Mesothelial cell of epicardium (in vitro differentiated cells): ENCODE measurements around a stretch of chr1.

DNA sequence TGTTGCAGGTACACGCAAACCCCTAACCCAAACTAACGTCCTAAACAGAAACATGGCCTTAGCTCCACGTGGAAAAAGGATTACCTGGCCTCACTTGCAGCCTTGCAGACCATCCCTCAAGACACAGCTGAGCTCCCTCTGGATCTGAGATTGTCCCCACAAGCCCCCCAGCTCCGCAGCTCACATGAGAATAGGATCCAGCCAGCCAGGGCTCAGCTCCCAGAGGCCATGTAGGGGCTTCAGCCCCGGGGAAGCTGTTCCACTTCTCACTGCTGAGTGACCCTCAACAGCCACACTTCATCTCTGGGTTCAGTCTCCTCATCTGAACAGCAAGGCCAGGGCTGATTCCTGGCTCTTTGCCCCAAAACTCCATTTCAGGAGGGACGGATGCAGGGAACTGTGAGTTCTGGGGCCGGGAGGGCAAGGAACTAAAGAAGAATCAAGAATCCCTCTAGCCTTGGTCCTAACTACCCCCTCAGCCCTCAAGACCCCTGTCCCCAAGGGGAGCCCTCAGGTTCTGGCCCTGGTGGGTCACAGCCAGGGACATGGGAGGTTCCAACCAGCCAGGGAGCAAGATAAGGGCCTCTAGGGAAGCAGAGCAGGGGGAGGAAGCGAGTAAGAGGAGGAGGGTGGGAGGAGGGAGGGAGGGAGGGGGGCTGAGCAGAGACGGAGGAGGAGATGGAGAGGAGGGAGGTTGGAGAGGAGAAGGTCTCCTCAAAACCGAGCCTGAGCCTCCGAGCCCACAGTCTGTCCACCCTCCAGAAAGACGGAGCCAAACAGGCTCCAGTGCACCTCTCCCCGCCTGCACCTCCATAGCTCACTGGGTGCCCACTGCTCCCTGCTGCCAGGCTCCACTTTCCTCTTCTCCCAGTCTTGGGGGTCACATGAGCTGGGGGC is 13.1 kb downstream of the SDC3 start:
- PRO-cap: no peak

DNA sequence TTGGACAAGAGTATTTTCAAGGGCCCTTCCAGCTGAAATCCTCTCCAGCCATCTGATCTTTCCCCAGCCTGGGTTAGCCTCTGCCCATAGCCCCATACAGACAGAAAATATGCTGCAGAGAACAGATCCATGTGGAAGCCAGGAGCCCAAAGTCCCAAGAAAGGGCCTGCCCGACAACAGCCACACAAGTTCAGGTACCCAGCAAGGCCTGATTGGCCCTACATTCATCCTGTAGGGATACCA is 11.2 kb downstream of the SDC3 start:
- PRO-cap: no peak

DNA sequence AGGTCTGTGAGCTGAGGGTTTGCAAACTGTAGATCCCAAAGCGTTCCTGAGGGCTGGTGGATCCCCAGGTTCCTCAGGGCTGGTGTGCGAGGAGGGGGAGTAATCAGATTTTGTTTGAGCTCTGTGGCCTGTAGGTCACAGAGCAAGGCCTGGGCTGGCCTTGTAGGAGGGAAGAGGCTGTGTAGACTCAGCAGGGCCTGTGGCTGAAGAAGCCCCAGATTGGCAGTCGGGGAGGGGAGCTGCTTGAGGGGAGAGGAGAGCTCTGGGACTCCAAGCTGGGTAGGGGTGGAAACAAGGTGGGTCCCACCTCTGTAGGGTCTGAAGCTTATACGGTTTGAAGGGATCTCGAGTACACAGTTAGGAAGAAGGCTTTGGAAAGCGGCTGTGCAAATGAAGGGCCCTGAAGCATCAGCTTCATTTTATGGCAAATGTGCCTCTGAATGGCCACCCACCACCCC is 5.1 kb upstream of the SDC3 start:
- PRO-cap: no peak

- PRO-cap: no peak
Measured at GRCh38 chr1:31026049-31026678, 39.4 kb downstream of the PUM1 start.

GRCh38 chr1:31066052-31066388 is 503 bp upstream of the PUM1 start:
- PRO-cap: no peak

- PRO-cap: no peak
Measured at GRCh38 chr1:31409930-31410534, 3.0 kb upstream of the SERINC2 start.

GRCh38 chr1:31434762-31435246 is 21.8 kb downstream of the SERINC2 start:
- PRO-cap: no peak

DNA sequence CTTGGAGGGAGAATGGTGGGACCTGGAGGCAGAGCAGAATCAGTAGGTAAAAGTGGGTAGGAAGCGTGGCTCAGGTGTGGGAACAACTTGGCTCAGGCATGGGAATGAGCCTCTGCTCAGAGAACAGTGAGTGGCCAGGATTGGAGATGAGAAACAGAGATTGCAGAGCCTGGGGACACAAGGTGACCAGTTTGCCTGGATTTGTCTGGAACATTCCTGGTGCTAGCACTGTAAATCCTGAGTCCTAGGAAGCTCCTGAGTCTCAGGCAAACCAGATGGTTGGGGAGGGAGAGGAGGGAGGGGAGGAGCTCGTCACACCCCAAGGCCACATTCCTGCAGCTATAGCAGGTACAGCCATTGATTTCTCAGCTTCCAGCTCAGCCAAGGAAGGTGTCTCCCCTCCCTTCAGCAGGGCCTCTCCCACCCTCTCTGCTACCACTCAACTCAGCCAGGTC is 65.2 kb upstream of the TINAGL1 start:
- PRO-cap: no peak

- PRO-cap: no peak
Measured at GRCh38 chr1:31549489-31550226, 26.7 kb upstream of the TINAGL1 start.

- PRO-cap: no peak
Measured at GRCh38 chr1:31562679-31563385, 13.5 kb upstream of the TINAGL1 start.

DNA sequence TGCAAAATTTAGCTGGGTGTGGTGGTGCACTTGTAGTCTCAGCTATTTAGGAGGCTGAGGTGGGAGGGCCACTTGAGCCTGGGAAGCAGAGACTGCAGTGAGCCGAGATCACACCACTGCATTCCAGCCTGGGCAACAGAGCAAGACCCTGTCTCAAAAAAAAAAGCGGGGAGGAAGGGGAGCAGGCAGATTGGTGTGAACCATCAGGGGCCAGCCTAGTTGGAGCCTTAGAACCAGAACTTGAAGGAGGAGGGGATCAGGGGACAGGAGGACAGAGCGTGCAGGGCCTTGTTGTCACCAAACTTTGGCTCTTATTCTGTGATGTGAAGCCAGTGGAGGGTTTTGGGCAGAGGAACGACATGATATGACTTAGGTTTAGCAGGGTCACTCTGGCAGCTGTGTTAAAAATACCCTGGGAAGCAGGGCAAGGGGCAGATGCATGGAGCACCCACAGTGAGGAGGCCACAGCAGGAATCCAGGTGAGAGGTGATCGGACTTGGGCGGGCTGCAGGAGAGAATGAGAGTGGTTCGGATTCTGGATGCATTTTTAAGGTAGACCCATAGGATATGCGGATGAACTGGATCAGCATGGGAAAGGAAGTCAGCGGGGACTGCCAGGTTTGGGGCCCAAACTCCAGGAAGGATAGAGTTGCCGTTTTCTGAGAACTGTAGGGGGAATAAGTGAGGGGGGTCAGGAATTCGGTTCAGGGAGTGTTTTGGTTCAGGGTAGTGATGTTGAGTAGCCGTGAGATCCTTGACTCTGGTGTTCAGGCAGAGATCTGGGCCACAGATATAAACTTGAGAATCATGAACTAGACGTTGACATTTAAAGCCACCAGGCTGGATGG is 6.1 kb downstream of the TINAGL1 start:
- PRO-cap: no peak

DNA sequence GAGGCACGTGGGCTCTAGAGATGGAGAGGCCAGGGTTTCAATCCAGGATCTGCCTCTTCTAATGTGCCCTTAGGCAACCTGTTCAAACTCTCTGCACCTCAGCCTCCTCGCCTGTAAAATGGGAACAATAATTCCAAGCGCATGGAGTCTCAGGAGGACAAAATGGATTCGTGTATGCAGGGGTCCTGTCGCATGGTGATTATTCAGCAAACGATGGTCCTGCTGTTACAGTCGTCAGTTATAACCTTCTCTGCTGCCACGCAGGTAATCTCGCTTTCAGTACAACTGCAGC is 23.7 kb downstream of the COL16A1 start:
- PRO-cap: no peak

DNA sequence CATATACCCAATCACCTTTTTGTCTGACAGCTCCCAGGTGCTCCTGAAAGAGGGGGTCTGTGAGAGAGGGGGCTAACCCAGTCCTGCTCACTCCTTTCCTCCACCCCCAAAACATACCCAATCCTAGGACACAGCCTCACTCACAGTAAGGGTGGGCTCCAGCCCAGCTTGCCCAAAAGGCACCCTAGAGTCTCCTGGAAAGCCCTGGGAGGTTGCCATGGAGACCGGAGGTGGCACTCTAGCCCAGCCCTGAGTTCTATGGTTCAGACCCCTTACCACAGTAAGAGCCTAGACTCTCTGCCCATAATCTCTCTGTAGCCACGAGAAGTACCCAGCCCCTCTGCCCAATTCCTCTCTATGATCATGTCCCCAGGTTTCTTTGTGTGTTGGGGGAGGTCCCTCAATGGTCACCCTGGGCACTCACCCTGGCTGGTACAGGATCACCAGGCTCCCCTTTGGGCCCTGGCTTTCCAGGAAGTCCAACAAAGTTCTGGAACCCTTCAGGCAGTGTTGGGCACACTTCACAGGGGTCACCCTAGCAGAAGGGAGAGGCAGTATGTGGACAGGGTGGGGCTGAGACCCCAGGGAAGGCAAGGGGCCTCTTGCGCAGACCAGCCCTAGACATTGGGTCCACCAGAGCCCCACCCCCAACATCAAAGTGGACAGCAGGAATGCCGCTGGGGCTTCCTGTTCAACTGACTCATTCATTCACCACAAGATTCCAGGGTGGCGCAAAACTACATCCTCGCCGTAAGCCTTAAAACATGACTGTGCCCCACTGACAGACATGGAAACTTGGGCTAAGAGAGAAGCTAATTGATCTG is 14.3 kb downstream of the COL16A1 start:
- PRO-cap: no peak

DNA sequence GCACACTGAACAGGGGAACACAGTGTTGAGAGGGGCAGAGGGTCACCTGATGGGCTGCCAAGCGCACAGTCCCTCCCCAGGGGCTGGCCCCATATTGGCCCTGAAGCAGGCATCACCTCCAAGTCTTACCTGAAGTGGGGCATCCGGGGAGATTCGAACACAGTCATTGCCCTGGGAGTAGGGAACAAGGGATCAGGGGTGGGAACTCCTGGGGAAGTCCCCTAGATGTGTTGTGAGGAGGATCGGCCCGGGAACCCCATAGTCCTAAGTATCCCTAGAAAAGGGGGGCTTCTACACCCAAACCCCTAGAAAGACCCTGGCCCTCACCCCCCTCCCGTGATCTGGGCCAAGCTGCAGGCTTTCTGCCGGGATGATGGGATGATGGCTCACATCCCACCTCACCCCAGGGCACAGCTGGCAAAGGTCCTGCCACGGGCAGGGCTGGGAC is 11.2 kb downstream of the COL16A1 start:
- PRO-cap: no peak

DNA sequence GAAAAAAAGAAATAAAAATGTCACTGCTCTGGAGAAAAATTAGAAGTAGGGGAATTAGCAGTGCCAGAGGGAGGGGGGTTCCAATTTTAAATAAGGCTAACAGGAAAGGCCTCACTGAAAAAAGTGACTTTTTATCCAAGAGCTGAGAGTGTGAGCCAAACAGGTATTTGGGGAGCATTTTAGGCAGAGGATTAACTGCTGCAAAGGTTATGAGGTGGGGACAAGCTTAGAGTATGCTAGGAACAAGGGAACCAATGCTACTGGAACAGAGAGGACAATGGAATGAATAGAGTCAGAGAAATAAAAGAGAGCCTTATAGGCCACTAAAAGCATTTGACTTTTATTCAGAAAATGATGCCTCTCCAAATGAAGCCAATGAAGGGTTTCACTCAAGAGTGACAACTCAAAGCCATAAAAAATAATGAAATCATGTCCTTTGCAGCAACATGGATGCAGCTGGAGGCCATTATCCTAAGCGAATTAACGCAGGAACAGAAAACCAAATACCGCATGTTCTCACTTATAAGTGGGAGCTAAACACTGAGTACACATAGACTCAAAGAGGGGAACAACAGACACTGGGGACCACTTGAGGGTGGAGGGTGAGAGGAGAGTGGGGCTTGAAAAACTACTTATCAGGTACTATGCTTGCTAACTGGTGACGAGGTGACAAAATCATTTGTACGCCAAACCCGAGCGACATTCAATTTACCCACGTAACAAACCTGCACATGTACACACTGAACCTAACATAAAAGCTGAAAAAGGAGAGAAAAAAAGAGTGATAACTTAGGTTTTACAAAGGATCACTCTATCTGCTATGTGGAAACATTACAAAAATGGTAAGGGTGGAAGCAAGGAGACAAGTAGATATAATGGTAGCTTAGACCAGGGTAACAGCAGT is 11.2 kb downstream of the PTP4A2 start:
- PRO-cap: no peak

GRCh38 chr1:31930886-31931182 is 7.3 kb downstream of the PTP4A2 start:
- PRO-cap: no peak

DNA sequence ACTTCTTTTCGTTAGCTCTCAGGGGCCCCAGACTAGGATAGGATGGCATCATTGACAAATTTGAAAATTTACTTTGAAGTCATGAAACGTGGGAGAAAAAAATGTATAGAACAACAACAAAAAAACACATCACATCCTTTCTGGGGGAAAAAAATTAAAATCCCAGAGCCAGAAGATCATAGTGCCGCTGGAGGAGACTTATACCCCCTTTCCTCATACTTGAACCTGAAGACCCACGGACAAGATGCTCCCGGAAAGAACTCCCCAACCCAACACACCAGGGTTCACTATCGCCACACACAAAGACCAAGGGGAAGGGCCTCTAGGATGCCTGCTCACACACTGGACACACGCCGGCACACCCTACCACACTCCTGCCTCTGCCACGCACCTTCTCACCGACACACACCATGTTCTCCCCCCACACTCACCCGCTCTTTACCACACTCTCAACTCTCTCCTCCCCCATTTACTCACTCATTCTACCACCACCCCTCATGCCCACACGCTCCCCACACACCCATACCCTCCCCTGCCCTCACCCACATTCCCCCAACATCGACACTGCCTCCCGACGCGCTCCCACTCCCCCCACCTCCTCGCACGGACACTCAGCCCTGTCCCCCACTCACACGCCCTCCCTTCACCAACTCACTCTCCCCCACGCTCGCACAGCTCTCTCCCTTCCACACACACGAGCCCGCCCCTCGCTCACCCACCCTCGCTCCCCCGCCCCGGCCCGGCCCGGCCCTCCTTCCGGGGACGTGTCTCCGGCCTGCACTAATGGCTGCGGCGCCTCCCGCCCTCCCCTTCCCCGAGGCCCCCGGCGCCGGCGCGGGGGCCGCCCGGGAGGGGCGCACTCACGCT is 812 bp downstream of the PTP4A2 start:
- PRO-cap: bidirectional peak, plus-strand start outside the sequence, minus-strand start at position 785 of the sequence

- PRO-cap: no peak
Measured at GRCh38 chr1:31943944-31945218, 6.2 kb upstream of the PTP4A2 start.

- PRO-cap: no peak
Measured at GRCh38 chr1:32008986-32009544, 4.6 kb upstream of the KHDRBS1 start.

DNA sequence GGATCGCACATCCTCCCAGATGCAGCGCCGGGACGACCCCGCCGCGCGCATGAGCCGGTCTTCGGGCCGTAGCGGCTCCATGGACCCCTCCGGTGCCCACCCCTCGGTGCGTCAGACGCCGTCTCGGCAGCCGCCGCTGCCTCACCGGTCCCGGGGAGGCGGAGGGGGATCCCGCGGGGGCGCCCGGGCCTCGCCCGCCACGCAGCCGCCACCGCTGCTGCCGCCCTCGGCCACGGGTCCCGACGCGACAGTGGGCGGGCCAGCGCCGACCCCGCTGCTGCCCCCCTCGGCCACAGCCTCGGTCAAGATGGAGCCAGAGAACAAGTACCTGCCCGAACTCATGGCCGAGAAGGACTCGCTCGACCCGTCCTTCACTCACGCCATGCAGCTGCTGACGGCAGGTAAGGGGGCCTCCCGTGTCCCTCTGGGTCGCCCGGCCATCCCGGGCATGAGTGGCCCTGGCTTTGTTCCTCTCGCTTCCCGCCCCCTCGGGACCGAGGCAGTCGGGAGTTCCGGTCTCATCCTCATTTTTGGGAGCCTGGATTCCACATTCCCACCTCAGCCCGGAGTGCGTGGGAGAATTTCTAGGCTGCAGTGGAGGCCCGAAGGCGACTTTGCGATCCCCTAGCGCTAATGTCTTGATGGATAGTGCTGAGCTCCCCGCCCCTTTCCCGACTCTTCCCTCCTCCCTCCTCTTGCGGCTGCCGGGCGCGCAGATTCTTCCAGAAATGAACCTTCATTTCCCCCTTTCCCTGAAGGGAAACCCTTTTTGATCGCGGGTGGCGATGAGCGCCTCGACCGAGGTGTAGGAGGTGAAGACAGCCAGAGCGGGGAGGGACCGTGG is 531 bp downstream of the KHDRBS1 start:
- PRO-cap: bidirectional peak, plus-strand start at position 295 of the sequence, minus-strand start at position 234 of the sequence